ENCODE results near the gene ITGA2B.

- RRBS: 3% methylated on average over 8 of the region's 86 CpGs
These were observed 6.7 kb downstream of the RUNDC3A start for GRCh38 chr17:44314883-44315811.

GRCh38 chr17:44362928-44363558 lies 610 bp downstream of the FAM171A2 start:
- RRBS: no CpG with 5 or more reads among the region's 39 CpGs

DNA sequence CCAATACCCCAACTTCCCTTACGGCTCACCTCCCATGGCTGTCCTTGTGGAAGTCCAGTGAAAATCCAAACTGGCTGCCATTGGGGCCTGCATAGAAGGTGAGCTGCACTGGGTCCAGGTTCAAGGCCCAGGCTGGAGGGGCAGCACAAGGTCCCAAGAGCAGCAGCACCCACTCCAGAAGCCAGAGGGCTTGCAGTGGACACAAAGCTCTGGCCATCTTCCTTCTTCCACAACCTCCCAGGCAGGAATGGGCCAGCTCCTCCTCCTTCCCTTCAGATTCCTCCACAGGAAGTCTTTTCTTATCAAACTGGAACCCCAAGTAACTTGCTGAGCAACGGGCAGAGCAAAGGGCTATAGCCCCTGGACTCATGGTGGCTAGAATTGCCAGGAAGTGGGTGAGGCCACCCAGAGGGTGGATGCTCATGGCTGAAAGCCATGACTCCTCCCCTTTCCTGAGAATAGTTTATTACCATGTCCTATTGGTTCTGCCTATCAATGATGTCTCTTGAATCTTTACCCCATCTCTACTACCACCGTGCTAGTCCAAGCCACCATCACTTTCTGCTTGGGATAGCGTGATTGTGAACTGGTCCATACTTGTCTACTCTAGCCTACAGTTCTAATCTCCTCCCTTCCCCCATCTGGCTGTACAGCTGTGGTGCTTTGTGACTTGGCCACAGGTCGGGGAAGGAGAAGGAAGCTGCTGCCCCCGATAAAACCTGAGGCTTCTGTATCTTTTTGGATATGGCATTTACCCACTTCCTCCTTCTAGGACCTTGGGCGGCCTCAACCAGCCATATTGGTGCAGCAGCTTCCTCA lies at the start of gene ITGA2B:
ITGA2B (minus strand) TSS at position 393 of the 819 bp plus-strand sequence.
- RRBS: no CpG with 5 or more reads among the region's 7 CpGs

- RRBS: no CpG with 5 or more reads among the region's 6 CpGs
These were observed 8.8 kb upstream of the ITGA2B start for GRCh38 chr17:44397882-44398956.

GRCh38 chr17:44399348-44399895 lies 10.0 kb upstream of the ITGA2B start:
- RRBS: 96% methylated on average over 4 of the region's 20 CpGs

- RRBS: no CpG with 5 or more reads among the region's 4 CpGs
These were observed 54.8 kb downstream of the GPATCH8 start for GRCh38 chr17:44448250-44449028.

GRCh38 chr17:44485716-44486733 lies 17.2 kb downstream of the GPATCH8 start:
- RRBS: no CpG with 5 or more reads among the region's 4 CpGs

DNA sequence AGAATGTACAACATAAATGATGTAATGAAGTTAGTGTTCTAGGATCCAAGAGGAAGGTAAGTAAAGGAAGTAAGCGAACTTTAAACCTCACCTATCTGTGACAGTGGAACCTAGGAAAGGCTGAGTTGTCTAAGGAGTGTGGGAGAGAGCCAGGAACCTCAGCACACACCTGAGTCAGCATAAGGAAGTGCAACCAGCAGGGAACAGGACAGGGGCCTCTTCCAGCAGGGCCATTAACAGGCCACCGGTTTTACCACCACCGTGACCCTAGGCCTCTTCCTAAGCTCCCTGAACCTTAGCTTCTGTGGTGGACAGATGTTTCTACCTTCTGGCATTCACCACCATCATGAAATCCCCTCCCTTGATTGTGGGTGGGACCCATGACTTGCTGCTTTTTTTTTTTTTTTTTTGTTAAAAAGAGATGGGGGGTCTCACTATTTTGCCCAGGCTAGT lies 26.7 kb upstream of the GPATCH8 start:
- RRBS: no CpG with 5 or more reads among the region's 3 CpGs

GRCh38 chr17:44781479-44782613 lies 23.1 kb downstream of the ADAM11 start:
- RRBS: no CpG with 5 or more reads among the region's 23 CpGs

DNA sequence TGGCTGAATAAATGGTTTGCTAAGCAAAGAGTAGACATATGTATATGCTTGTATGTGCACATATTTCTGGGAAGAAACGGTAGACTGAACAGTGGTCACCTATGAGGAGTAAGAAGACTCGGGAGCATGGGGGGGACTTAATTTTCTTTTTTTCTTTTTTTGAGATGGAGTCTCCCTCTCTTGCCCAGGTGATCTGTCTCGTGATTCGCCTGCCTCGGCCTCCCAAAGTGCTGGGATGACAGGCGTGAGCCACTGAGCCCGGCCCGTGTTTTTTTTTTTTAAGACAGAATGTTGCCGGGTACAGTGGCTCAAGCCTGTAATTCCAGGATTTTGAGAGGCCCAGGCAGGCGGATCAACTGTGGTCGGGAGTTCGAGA lies 34.2 kb downstream of the ADAM11 start:
- RRBS: no CpG with 5 or more reads among the region's 12 CpGs

GRCh38 chr17:44842432-44843207 lies 5.1 kb upstream of the HIGD1B start:
- RRBS: no CpG with 5 or more reads among the region's 7 CpGs

DNA sequence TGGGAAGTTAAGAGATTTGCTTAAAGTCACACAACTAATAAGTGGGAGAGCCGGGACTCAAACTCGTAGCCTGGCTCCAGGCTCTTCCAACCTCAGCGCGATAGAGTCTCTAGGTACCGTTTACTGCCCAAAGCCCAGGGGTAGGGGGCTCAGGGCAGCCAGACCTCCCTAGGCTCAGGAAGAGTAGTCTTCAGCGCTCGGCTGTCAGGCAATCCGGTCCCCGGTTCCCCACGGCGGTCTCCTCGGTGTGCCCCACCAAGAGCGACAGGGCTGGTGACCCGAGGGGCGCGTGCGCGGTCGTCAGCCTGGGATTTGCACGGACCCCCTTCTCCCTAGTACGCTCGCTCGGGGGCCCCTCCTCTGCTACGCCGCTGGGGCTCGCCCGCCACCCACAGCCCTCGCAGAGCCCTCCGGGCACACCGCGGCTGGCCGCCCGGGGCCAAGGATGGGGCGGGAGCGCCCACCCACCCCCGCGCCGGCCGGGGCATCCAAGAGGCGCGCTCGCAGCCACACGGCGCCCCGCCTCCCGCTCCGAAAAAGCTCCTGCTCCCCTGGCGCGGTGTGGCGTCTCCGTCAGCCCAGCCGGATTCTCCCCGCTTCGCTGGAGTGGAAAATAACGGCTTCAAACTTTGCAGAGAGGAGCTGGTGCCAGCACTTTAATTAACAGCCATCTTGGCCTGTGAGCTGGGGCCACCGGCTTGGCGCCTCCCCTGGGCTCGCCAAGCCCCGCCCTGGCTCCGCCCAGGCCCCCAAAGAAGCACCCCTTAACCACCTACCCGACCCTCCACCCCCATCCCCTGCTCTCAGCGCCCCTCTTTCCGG lies 2.1 kb upstream of the C1QL1 start:
- RRBS: 3% methylated on average over 12 of the region's 63 CpGs

DNA sequence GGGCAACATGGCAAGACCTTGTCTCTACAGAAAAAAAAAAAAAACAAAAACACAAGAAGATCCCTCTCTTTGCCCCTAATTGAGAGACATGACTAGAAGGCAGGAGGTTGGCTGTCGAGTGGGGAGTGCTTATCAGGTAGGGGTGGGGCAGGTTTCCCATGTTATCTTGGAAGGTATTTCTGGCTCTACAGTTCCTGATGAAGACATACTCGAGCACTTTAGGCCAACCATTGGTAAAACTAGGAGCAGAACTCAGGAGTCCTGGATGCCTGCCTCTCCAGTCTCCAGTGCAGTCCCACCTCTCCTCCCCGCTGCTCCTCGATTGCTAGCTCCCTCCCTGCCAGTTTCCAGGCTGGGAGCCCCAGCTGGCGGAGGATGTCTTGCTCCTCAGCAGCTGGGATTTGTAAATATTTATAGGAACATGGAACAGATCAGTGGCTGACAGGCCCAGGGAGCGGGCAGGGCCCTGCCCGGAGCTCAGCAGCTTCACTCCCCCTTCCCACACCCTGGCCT lies 11.3 kb upstream of the C1QL1 start:
- RRBS: 55% methylated on average over 1 of the region's 7 CpGs

- RRBS: 2% methylated on average over 31 of the region's 85 CpGs
These were observed 32.3 kb downstream of the DCAKD start for GRCh38 chr17:45018782-45019785.

DNA sequence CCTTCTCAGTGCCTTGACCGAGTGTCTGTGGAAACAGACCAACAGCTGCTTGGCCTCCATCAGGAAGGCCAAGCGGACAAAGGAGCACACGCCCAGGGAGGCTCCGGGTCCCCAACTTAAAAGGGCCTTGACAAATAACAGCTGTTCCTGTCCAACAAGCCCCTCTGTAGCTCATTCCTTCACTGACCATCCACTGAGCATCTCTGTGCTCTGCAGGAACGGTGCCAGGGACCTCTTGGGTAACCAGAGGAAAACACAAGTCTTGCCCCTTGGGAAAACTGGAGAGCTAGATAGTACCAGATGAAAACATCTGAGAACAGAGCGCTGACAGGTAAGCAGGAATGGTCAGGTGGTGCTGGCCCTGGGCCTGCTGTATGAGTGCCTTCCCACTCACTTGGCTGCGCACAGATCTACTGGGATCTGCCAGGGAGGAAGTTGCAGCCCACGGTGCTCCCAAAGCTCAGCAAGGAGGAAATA lies 12.7 kb downstream of the DCAKD start:
- RRBS: 72% methylated on average over 3 of the region's 8 CpGs

DNA sequence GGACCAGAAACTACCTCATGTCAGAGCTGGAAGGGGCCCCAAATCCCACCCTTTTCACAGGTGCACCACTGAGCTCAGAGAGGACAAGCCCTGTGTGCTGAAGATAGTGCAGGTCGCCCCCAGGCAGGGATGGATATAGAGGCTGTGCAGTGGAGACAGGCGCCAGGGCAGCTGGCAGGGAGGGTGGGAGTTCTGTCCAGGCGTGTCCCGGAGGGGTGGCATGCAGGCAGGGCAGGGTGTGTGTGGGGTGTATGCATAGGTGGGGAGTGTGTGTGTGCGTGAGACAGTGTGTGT lies 4.9 kb downstream of the PLCD3 start:
- RRBS: no CpG with 5 or more reads among the region's 5 CpGs

GRCh38 chr17:45131744-45132358 lies 464 bp downstream of the PLCD3 start:
- RRBS: 1% methylated on average over 13 of the region's 50 CpGs

DNA sequence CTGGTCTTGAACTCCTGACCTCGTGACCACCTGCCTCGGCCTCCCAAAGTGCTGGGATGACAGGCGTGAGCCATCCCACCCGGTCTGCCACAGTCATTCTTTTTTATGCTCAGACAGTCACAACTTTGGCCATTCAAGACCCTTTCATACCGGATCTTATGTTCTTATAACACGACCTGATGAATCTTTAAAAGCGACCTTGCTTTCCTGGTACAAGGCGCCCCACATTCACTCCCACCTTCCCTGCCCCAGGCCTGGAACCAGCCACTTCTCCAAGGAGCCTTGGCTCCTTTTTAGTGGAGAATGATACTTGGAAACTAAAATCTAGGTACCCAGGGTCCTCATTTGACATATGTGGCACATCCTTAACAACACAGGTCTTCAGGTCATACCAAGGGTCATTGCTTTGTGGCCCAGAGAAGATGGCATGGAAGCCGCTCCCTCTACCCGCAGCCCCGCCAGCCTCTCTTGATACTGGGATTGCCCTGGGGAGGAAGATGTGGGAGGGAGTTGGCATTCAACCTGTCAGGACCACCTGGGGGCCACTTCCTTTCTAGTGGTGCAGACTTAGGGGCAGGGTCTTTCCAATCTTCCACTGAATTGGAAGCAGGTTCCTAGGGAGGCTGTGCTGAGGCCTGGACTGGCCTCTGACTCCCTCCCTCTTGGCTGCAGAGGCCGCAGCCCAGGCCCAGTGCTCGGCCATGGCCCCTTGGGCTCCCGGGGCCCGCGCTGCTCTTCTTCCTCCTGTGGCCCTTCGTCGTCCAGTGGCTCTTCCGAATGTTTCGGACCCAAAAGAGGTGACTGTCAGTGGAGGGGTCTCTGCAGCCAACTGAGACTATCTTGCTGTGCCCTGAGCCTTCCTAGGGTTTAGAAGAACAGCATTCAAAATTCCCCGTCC lies 5.3 kb upstream of the HEXIM1 start:
- RRBS: 30% methylated on average over 4 of the region's 21 CpGs

GRCh38 chr17:45148013-45148390 lies 273 bp upstream of the HEXIM1 start:
- RRBS: no CpG with 5 or more reads among the region's 34 CpGs

DNA sequence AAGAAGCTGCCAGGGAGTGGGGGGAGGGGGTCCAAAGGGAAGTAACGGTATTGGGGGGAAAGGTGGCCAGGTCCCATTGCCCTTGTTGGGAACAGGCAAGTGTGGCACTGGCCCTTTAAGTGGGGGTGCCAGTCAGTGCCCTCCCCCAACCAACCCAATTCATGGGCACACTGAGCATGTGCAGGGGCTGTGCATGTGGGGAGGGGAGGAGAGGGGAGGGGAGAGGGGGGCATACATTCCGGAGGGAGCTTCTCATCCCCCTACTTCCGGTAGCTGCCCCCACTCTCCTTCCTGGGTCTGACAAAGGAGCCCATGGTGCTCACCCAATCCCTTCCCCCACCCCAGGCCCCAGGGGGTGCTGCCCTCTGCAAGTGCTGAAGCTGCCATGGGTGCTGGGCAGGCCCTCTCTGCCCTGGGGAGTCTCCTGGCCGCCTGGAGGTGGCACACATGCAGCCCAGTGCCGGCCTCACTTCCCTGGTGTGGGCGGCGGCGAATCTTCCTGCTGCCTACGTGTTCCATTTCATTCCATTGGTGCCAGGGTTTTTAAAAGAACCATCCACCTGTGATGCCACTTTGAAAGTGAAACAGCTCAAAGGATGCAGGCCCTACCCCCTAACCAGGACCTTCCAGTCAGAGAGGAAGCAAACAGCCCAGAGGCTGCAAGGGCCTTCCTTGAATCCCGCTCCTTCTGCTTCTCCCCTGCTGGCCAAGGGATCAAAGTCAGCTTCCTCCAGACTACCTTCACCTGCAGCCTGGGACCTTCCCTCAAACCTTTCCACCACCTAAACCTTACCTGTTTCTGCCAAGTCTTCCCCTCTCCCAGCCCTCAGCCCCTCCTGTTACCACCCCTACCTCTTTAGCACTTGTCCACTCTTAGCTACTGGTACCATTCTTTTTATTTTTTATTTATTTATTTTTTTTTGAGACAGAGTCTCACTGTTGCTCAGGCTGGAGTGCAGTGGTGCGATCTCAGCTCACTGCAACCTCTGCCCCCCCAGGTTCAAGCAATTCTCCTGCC lies 11.2 kb downstream of the HEXIM2 start:
- RRBS: no CpG with 5 or more reads among the region's 11 CpGs

Measured in GM19240 (cell line).